ENCODE data around the gene COLEC11.

GRCh38 chr2:1871165-1871637 lies 126.9 kb upstream of the PXDN start:
- PRO-cap: no peak

DNA sequence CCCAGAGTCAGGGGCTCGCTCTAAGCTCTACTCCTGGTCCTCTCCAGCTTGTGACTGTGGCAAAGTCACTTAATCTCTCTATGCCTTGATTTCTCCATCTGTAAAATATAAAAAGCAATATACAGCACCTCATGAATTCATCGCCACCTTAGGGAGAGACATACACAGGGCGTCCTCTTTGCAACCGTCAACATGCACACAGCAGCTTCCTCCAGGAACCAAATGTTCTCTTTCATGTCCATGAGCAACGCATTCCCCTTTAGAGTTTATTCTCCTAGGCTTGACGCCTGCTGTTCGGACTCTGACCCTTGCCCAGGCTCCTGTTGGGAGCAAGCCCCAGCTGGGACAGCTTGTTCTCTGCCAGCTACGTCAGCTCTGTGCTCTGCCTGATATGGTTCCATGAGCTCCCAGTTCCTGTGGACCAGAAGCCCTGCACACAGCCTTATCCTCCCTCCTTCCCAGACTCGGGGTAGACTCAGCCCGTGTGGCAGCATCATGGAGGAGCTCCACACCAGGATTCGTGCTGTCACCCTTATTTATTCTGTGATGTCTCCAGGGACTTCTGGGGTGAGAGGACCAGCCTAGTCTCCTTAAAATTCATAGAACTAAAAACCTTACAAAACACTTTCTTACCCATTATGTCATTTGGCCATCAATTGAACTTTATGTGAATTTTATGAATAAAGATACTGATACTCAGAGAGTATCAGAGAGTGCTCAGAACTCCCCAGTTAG lies 253.1 kb upstream of the PXDN start:
- PRO-cap: no peak

- PRO-cap: no peak
Measured at GRCh38 chr2:2742939-2743304, 411.8 kb upstream of the MYT1L start.

GRCh38 chr2:2769705-2770383 lies 438.8 kb upstream of the MYT1L start:
- PRO-cap: no peak

DNA sequence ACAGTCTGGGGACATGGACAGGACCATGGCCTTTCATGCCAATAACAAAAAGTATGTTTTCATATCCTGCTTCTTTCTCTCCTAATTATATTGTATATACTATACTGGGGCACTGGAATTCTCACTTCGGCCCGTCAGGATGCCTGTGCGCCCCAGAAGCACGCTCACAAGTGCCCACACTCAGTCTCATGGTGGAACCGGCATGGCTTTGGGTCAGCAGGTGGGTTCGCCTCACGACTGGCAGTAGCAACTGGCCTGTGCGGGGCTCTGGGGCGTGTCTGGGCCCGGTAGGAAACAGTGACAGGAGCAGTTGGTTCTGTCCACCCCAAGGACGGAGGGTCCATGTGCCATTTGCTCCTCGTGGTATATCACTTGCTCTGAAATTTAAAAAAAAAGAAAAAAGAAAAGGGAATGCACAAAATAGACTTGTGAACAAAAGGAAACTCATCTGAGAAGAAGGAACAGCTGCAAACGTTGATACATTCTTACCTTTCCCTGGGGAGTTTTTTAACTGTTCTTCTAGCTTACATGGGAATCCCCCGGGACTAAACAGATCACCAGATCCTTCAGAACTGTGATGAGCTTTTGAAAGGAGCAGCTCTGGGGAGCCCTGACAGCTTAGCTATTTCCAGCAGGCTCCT lies 42.7 kb downstream of the TRAPPC12 start:
- PRO-cap: no peak

GRCh38 chr2:3448605-3449005 lies 69.1 kb downstream of the TRAPPC12 start:
- PRO-cap: no peak

DNA sequence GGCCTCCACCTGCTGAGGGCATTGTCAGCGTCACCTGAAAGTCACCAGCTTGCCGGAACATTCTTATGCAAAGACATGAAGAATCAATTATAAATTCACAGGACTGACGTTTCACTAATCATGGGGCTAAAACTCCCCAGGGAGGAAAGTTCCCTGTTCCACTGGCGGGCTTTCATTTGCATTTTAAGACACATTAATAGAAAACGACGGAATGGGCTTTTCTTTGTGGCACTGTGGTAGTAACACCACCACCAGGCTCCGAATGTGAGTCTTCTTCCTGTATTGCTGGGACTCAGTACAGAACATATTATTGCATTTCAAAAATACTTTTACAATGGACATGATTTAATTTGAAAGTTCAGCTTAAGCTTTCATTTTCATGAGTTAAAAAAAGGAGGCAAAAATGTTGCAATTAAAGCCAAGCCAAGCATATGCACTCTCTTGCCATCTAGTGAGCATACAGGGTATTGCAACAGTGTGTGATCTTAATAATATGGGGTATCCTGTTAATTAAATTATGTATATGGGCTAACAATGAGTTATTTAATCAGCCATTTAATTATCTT lies 57.3 kb downstream of the ADI1 start:
- PRO-cap: no peak

- PRO-cap: no peak
Measured at GRCh38 chr2:3465575-3466500, 53.5 kb downstream of the ADI1 start.

- PRO-cap: no peak
Measured at GRCh38 chr2:3488597-3489510, 30.5 kb downstream of the ADI1 start.

GRCh38 chr2:3535654-3536730 lies 16.7 kb upstream of the ADI1 start:
- PRO-cap: unidirectional peak, minus-strand start at chr2:3536477

GRCh38 chr2:3537169-3537622 lies 17.9 kb upstream of the ADI1 start:
- PRO-cap: no peak

DNA sequence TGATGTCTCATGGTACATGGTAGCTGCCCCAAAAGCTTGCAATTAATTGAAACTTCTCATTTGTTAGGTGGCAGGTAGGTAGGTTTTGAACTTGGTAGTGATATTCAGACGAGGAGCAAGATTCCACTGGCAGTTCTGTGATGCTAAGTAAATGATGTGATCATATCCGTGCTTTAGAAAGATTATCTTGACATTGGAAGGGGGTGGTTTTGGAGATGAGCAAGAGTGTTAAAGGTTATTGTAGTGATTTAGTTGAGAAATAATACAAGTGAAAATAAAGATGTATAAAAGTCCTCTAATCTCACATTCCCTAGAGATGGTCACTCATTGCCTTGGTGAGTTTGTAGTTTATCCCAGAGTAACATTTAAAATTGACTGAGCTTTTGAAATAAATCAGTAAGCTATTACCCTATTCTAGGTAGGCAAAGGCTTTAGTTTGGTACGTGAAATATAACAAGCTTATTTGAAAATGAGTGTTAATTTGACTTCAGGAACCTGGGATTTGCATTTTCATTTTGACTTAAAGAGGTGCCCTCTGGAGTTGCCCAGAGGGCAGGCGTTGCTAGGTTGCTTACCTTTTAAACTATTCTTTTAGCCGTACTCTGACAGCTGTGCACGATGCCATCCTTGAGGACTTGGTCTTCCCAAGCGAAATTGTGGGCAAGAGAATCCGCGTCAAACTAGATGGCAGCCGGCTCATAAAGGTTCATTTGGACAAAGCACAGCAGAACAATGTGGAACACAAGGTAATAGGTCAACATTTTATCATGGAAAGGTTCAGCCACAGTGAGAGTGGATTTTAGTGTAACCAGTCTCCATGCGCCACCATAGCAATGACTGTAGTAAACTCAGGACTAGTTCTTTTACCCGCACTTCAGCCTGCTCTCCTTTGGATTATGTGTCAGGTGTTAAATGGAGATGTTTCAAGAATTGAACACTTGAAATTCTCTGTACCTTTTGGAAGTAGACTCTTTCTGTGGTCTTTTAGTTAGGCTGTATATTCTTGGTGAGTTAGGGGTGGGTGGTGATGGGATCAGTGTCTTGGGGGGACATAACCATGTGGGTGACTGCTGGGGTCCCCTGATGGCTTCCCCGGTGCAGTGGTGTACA lies 4.8 kb downstream of the RPS7 start:
- PRO-cap: no peak

GRCh38 chr2:3594864-3595306 lies at the start of gene COLEC11:
Gene COLEC11 (plus strand): TSS chr2:3595112.
- PRO-cap: no peak

- PRO-cap: no peak
Measured at GRCh38 chr2:3859230-3859471, 155.8 kb downstream of the DCDC2C start.

GRCh38 chr2:5520326-5521054 lies 171.7 kb upstream of the SOX11 start:
- PRO-cap: no peak

- PRO-cap: no peak
Measured at GRCh38 chr2:5673471-5674306, 18.5 kb upstream of the SOX11 start.

GRCh38 chr2:5691144-5692317 lies 653 bp upstream of the SOX11 start:
- PRO-cap: bidirectional peak, plus-strand start at chr2:5691233, minus-strand start at chr2:5691297; bidirectional peak, plus-strand start at chr2:5691419, minus-strand start at chr2:5691502; bidirectional peak, plus-strand start at chr2:5691990, minus-strand start at chr2:5691959; bidirectional peak, plus-strand start at chr2:5692384, minus-strand start at chr2:5692185

GRCh38 chr2:6073657-6074386 lies 381.6 kb downstream of the SOX11 start:
- PRO-cap: no peak

DNA sequence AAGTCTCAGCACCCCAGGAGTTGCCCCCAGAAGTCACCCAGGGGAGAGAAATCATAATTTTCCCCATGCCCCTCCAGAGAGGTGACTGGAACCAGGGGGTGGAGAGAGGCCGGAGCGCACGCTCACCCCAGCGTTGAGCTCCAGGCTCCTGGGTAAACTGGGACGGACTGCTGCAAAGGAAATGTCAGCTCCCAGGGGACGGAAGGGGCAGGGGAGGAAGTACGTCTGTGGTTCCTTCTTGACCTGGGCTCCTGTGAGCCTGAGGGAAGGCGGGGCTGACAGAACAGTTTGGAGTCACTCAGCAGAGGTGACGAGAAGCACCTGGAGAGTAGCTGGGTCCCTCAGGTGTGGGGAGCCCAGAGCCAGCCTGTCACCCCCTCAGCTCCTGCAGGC lies 44.5 kb downstream of the CMPK2 start:
- PRO-cap: no peak

GRCh38 chr2:6866409-6866881 lies 738 bp upstream of the CMPK2 start:
- PRO-cap: no peak